ENCODE data around the gene TAFA1.

GRCh38 chr3:67296479-67296842 is 298.4 kb downstream of the KBTBD8 start:
- RRBS = no CpG with 5 or more reads among the region's 2 CpGs

- RRBS = no CpG with 5 or more reads among the region's 3 CpGs
Observed at GRCh38 chr3:67483980-67484549, 170.3 kb downstream of the SUCLG2 start.

- RRBS = no CpG with 5 or more reads among the region's 4 CpGs
Observed at GRCh38 chr3:67653418-67653909, 948 bp downstream of the SUCLG2 start.

DNA sequence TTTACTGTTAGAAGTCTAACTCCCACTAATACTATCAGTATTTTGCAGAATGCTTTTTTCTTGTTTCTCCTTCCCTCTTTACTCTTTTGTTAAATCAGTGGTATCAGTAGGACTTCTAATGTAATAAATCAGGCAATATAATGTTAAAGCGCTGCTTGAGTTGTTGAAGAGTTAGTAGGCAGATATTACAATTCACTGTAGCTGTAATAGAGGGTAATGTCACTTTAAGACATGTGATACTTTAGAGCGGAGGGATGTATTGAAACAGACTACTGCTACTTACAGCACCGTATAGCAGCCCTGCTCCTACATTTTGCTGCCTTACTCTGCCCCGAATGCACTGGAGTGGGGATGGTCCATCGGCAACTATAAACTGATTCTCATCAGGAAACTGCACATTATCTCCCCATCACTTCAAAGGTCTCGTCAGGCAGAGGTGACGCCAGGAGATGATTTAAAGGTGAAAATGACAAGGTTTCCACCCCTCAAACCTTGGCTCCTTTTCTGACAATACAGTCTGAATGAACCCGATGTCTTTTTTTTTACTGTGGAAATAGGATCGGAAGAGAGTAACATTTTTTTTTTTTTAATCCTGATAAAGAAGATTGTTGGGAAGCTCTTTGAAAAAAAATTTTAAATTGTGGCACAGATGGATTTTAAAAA is at the start of gene TAFA1:
Gene TAFA1, plus strand, starts transcription at position 267 of the 663 bp plus-strand sequence.
- RRBS = no CpG with 5 or more reads among the region's 9 CpGs

DNA sequence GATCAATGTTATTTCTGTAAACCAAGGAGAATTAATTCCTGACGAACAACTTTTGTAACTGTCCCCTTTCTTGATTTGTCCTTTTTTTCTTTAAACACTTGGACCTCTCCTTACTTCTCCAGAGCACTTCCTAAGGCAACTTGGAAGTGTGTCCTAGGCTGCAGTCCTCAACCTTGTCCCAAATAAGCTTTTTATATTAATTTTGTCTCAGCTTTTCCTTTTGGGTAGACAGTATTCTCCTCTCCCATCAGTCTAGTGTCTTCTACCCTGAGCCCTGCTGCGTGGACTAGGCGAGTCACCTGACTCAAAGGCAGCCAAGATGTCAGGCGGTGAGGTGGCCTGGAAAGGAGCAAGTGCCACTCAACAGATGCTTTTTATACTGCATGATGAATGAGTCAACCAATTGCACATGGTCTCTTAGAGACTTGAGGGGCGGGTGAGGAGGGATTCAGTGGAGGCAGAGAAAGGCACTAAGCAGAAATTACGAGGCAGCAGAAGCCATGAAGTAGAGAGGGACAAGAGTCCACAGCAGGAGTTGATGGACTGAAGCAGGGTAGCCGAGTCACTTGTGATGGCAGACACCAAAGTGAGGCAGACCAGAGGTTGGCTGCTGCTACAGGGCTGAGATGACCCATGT is 95.9 kb downstream of the FRMD4B start:
- RRBS = no CpG with 5 or more reads among the region's 7 CpGs

DNA sequence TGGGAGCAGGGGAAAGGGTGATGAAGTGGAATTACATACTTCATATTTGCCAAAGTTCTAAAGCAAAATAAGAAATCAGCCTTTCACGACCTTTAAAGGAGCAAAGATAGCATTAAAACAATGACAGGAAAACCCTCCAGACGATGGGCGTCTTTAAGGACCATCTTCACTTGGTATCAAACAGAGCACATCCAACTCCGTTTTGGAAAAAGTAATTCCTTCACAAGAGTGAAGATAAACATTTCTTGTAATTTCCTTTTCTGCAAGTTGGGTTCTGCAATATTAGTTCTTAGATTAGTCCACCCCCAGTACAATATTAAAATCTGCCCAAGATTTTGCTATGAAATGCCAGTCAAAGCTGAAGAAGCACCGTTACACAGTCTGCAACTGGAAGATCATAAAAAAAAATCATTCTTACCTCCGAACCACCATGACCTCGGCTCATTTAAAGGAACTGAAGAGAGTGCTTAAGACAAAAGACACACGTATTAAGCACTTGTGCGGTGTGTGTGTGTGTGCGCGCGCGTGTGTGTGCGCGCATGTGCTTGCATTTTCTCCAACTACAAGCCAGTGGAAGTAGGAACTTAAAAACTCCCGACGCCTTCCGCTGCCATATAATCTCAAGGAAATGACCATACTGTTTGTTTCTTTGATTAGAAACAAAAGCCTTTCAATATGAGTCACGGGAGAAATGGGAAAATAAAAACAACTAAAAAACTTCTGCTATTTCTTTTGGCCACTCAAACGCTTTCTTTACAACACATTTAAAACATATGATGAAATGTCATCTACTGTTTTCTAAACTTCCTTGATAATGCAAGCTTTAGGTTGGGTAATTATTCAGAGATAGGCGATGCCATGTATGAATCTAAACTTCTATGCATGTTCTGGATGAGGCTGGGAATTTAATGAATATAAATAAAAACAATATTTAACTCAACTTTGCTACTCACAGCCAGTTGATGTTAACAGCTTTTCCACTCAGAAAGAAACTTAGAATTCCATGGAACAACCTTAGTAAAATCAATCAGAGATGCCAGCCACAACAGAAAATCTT is 32.4 kb downstream of the FRMD4B start:
- RRBS = no CpG with 5 or more reads among the region's 21 CpGs

DNA sequence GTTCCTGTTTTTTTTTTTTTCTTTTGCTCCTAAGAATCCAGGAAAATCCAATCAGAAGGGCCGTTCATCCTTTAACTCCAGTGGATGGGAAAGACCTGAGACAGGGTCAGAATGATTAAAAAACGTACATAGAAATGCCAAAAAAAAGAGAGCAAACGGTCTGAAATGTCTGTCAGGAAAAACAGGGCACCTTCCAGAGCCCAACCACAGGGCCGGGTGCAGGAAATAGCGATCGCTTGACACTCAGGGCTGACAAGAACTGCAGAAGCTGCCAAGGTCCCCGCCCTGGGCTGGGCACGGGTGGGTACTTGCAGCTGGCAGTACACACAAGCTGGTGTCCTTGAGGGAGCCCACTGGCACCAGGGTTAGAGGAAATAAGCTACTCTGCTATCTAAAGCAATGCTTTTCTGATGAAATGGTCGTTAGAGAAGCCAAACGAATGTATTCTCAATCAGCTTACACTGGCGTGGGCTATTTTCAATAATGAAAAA is 15.7 kb downstream of the FRMD4B start:
- RRBS = no CpG with 5 or more reads among the region's 11 CpGs

GRCh38 chr3:69741094-69741600 is 1.9 kb downstream of the MITF start:
- RRBS = no CpG with 5 or more reads among the region's 10 CpGs

GRCh38 chr3:69751151-69751576 is 11.9 kb downstream of the MITF start:
- RRBS = no CpG with 5 or more reads among the region's 1 CpG

DNA sequence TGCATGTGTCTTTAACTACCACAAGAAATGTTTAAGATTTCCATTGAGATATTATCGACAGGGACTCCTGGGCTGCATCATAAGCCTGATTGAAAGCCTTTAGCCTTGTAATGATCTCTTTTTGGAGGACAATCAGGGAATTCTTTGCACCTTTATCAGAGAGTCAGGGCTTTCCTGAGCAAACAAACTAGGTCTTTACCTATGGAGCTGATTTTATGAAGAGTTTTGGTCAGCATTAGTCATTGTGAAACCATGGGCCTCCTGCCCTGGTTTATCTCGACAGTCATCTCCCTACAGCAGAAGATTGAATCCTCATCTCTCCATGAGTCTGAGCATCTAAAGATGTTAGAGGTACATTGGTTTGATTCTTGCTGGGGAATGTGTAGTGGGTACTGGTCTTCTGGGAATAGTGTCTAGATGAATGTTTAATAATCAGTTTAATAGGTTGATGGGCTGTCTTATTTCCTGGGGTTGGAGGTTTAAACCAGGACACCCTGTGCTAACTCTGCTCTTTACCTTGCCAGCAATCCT is 23.2 kb downstream of the MITF start:
- RRBS = no CpG with 5 or more reads among the region's 2 CpGs

- RRBS = no CpG with 5 or more reads among the region's 4 CpGs
Observed at GRCh38 chr3:71050385-71051033, 533.0 kb downstream of the FOXP1 start.

DNA sequence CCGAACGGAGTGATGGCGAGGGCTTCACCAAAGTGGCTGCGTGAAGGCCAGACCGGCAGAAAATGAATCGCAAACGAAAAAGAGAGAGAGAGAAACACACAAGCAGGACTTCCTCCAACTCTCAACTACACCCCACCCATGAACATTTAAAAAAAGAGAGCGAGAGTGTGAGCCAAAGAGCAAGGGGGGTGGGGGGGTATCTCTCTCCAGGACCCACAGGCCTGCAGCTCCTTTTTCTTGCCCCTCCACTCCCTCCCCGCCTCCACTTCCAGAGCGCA is 519.2 kb downstream of the FOXP1 start:
- RRBS = no CpG with 5 or more reads among the region's 10 CpGs

GRCh38 chr3:71085269-71085735 is 498.2 kb downstream of the FOXP1 start:
- RRBS = no CpG with 5 or more reads among the region's 5 CpGs

GRCh38 chr3:71142889-71143280 is 440.6 kb downstream of the FOXP1 start:
- RRBS = no CpG with 5 or more reads among the region's 4 CpGs

DNA sequence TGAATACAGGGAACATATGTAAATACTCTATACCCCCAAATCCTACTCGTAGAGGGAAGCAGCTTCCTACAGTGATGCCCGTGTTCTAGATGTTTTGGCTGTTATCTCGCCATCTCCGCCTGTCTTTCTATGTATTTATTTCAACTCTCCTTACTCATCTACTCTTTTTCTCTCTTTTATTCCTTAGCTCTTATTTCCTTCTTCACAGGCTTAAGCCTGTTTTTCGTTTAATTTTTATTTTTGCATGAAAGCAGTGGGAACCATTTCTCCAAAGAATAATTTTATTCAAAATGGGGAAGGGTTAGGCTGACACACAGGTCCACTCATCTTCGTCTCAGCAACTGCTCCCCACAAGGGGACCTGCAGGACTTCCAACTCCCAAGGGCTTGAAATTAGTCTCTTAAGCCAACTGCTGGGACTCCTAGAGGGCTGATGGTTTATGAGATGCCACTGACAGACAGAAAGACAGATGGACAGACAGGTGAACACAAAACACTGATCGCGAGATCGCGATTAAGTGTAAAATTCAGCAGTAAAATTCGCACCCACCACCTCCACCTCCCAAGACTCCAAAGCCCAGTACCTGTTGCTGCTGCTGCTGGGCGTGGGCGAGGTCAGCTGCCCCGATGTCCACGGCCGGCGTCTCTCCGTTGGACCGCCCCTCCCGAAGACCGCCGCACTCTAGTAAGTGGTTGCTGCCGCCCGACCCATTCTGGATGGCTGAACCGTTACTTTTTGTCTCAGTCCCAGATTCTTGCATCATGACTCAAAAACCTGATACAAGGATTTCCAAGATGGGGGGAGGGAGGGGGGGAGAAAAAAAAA is 385.7 kb downstream of the FOXP1 start:
- RRBS = no CpG with 5 or more reads among the region's 25 CpGs

DNA sequence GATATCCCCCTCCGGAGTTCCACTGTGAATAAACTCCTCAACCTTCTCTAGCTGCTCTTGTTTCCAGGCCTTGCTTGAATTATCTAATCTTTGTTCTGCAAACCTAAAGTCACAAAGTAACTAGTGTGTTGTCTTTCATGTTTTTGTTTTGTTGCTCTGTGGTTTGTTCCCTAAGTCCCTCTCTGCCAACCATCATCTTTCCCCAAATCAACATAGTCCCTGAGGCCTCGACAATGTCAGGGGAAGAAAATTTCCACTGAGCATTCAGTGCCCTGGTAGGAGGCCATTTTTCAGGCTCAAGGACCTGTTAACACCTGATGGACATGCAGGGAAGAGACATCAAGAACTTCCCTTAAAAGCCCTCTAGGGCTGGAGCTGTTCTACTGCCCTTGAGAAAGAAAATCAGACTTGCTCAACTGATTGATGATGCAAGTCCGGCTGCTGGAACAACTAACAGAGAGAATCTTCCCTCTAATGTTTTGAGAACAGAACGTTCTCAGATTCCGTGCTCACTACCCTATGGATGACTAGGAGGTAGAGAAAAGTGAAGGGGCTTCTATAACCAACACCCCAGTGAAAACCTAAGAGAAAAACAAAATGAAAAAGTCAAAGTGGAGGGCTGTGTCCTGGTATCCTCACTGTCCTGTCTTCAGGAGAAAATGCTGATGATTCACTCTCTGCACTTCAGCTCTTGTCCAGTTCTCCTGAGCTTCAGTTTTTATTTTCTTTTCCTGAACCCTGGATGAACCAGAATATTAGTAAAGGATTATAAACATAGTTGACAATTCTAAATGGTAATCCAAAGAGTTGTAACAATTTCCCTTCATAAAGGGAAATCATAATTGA is 373.1 kb downstream of the FOXP1 start:
- RRBS = no CpG with 5 or more reads among the region's 5 CpGs

- RRBS = no CpG with 5 or more reads among the region's 23 CpGs
Observed at GRCh38 chr3:71305201-71306307, 278.0 kb downstream of the FOXP1 start.

- RRBS = no CpG with 5 or more reads among the region's 7 CpGs
Observed at GRCh38 chr3:71372877-71373589, 210.5 kb downstream of the FOXP1 start.

GRCh38 chr3:71447756-71448163 is 135.8 kb downstream of the FOXP1 start:
- RRBS = no CpG with 5 or more reads among the region's 5 CpGs